Epithelial cell of esophagus (primary cell): ENCODE measurements around a stretch of chr9.

DNA sequence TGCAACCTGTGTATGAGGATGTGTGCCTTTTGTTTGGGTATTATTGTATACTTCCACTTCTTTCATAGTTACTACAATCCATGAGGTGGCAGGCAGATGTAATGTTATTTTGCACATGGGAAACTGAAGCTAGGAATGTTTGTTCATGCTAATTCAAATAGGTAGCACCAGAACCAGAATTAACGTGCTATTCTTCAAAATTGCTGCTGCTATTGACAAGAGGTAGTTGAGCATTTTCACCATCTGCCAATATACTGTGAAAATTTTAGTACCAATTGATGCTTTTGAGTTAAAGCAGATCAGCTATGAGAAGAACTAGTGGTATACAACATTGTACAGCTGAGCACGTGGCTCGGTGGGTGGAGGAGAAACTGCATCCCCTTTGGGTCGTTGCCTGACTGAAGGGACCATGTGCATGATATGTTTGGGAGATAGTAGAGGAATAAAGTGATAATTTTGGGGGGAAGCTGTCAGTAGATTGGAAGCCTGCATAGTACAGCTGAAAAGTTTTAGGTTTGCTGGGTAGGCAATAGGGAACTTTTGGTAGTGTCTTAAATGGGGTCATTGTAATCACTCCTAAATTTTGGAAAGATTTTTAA lies 4.2 kb downstream of the SECISBP2 start:
- RRBS = no CpG with 5 or more reads among the region's 4 CpGs

- RRBS = no CpG with 5 or more reads among the region's 17 CpGs
These were observed 87.6 kb downstream of the SECISBP2 start for GRCh38 chr9:89405793-89406367.

- RRBS = no CpG with 5 or more reads among the region's 13 CpGs
These were observed 71.3 kb downstream of the SEMA4D start for GRCh38 chr9:89426454-89427096.

- RRBS = 34% methylated on average over 4 of the region's 12 CpGs
These were observed 70.6 kb downstream of the GADD45G start for GRCh38 chr9:89675389-89675926.

DNA sequence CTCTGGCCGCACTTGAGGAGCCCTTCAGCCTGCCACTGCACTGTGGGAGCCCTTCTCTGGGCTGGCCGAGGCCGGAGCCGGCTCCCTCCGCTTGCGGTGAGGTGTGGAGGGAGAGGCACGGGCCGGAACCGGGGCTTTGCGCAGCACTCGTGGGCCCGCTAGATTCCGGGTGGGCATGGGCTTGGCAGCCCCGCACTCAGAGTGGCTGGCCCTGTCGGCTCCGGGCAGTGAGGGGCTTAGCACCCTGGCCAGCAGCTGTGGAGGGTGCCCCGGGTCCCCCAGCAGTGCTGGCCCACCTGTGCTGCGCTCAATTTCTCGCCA lies 76.1 kb downstream of the GADD45G start:
- RRBS = 88% methylated on average over 3 of the region's 19 CpGs

DNA sequence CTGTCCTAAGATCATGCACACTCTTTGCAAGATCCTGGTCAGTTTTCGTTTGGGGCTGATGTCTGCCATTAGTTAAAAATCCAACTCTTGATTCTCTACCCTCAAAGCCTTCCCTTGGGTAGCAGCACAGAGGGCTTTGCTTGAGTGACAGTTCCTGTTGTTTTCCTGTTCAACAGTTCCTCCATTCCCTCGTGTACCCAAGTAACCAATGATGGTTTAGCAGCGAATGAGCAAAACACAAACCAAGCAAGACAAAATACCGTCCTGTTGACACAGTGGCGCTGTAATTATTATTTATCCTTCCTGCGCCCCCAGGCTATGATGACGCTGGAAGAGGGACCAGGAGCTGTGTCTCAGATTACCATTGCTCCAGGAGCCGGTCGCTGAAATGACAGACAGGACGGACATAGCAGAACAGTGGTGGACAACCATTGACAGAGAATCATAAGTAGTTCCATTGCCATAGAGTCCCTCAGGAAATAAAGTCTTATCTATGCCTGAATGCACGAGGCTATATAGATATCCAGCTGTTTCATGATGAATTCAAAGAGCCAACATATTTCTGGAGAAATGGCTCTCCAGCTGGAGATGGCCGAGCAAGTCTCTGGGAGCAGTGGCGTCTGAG lies 154.8 kb downstream of the GADD45G start:
- RRBS = no CpG with 5 or more reads among the region's 13 CpGs

DNA sequence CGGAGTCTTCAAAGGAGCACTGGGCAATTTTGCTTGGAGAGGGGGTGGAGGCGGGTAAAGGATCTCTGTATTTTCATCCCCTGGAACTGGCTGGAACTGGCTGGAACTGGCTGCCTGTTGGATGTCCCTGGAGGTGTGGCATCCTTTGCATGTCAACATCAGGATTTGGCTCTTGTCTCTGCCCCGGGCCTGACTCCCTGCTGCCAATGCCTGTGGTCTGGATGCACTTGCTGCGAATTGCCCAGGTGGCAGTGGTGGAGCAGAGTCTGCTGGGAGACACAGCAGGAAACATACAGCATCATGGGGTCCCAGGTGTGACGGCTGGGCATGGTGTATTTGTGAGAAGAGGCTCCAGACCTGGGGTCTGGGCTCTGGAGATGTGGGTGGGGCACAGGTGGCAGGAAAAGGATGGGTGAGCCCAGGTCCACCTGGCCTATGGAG lies 391.4 kb downstream of the GADD45G start:
- RRBS = no CpG with 5 or more reads among the region's 5 CpGs

DNA sequence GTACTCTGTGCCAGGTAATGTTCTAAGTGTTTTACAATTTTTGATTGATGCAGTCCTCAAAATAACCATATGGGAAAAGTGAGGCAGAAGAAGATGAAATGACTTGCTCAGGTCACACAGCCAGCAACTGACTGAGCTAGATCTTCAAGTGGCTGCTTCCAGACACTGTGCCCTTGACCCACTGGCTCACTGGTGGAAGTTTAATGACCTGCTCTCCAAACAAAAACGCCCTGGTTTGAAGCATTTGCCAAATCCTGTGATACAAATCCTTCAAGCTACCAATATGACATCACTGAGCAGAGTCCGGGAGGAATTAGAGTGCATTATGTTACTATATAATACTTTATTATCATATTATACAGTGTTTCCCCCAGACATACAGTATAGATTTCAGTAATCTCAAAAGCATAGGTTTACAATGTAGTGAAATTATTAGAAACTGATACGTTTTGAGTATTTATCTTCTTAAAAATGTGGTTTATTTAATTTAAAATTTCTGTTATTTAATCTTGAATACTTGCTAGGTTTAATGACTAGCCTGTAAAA lies 459.5 kb downstream of the GADD45G start:
- RRBS = no CpG with 5 or more reads among the region's 3 CpGs

DNA sequence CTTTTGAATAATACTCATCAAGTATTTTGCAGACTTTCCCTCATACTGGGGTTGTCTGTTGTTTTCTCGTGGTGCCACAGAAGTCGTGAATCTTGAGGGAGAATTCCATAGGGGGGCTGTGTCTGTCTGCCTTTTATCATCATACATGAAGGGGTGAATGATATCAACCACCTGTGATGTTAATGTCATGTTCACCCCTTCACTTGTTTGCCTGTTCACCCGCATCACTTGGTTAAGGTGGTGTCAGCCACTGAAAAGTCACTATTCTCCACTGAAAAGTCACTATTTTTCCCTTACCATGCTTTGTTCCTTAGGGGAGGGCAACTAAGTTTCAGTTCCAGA lies 484.3 kb downstream of the GADD45G start:
- RRBS = no CpG with 5 or more reads among the region's 3 CpGs

DNA sequence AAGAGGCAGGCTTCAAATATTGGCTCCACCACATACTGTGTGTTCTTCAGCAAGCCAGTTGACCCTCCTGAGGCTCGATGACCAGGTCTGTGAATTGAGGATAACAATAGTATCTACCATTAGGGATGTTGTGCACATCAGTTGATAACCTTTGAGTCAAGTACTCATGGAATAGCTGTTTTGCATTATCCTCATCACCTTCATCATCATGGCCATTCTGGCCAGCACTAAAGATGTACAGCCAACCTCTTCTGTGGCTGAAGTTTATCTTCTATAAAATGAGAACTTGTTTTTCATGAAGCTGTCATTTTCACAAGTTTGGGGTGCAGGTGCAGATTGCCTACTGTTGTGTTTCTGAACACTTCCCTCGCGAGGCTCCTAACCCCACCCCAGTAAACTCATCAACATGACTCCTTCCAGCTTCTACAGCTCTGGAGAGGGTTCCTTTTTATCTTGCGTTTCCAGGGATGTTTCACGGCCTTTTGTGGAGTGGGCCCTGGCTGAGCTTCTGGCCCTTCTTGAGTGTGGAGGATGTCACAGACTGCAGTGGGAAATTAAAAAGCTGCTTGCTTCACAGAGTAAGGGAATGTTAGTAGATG lies 24.7 kb downstream of the SYK start:
- RRBS = no CpG with 5 or more reads among the region's 5 CpGs

DNA sequence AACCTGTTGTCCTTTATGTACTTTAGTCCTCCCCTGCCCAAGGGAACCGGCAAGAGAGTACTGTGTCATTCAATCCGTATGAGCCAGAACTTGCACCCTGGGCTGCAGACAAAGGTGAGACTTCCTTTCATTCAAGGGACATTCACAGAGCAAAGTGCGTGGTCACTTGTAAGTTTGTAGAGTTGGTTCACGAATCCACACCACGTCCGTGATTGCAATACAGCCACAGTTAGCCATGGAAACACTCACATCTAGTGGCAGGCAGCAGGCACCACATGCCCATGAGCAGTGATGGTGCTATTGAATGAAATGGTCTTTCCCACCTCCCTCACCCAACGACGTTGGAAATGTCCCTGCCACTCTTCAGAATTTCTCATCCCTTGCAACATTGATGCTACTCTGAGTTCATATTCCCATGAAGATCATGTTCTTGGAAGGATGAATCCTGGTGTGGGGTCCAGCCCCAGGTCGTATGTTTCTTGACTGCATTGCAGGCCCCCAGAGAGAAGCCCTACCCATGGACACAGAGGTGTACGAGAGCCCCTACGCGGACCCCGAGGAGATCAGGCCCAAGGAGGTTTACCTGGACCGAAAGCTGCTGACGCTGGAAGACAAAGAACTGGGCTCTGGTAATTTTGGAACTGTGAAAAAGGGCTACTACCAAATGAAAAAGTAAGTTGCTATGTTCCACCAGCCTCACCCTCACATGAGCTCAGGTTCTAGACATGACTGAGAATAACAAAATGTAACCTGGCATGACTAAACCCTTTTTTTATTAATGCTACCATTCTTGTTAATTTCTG lies 72.8 kb downstream of the SYK start:
- RRBS = no CpG with 5 or more reads among the region's 15 CpGs

GRCh38 chr9:90878580-90879102 lies 77.0 kb downstream of the SYK start:
- RRBS = no CpG with 5 or more reads among the region's 6 CpGs

DNA sequence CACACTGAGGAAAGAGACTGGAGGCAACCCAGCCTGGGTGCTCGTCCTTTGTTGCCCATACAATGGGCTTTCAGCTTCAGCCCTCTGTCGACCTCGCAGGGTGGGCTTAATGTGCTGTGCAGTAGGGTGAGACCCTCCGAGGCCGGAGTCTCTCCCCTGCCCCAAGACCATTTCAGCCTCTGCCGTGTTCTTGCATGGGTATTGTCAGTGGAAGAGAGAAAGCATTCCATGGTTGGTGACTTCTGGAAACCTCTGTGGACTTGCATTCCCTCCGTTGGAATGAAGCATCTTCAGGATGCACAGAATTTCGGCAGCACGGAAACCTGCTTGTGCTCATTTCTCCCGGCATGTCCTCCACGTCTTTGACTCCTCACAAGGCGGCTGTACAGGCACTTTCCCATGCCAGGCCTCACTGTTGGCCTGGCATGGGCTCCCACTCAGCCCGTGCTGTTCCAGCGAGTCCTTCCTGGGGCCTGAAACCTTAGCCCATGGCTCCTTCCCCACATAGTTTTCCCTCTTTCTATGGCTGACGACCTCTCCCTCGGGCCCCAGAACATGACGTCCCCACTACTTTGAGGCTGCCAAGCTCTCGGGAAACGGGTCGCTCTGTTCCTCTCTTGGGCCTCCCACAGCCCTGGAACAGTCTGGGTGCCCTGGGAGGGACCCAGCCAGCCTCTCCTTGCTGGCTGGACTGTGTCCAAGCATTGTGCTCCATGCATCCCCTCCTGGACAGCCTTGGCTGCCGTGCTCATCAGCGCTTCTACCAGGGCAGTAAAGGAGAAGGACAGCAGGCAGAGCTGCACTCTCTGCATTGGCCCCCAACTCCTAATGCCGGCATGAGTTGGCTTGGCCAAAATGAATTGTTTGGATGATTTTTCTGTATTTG lies 118.1 kb downstream of the SYK start:
- RRBS = no CpG with 5 or more reads among the region's 23 CpGs

GRCh38 chr9:90999752-91000594 lies 198.4 kb downstream of the SYK start:
- RRBS = no CpG with 5 or more reads among the region's 15 CpGs

DNA sequence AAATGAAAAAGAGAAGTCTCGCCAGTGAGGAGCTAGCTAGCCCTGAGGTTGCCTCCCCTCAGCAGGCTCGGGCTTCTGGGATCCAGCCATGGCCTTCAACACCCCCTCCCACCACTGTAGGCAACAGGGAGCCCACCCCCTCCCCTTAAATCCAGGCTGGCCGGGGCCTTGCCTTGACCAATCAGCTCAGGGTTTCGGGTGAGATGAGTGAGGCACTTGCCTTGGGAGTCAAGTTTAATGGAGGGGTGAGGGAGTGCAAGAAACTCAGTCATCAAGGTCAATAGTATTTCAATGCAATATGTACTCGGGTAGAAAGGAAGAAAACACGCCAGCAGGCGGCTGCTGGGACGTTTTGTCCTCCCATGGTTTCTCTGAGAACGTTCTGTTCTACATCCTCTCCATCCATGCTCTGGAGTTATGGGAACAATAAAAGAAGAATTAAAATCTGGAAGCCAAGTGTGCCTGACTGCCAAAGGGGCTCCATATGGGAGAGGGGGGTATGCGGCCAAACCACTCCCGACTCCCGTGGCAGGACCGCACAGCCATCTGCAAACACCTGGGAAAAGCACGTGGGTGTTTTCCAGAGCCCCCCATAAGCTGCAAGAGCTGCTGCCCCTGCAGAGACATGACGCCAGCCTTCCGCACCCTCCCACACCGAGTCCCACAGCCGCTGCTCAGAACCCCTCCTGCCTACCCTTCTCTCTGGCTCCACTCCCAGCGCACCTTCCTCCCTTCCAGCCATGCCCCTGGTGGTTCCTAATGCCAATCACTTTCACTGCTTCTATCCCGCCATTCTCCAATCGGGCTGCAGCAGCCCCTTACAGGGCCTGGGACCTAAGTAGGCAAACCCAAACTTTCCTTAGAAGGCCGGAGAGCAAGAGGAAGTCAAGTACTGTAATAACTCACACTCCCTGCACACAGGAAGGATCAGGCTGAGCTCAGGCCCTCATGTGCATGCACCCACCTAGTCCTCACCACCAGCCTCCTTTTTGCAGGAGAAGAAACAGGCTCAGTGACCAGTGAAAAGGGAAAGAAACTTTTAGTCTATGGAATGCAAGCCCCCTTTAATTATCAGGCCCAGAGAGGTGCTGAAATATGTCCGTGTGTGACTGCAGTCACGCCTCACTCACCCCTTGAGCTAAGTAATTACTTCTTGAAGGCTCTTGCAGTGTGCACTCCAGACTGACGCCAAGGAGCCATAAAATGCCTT lies 241.6 kb downstream of the SYK start:
- RRBS = no CpG with 5 or more reads among the region's 25 CpGs

DNA sequence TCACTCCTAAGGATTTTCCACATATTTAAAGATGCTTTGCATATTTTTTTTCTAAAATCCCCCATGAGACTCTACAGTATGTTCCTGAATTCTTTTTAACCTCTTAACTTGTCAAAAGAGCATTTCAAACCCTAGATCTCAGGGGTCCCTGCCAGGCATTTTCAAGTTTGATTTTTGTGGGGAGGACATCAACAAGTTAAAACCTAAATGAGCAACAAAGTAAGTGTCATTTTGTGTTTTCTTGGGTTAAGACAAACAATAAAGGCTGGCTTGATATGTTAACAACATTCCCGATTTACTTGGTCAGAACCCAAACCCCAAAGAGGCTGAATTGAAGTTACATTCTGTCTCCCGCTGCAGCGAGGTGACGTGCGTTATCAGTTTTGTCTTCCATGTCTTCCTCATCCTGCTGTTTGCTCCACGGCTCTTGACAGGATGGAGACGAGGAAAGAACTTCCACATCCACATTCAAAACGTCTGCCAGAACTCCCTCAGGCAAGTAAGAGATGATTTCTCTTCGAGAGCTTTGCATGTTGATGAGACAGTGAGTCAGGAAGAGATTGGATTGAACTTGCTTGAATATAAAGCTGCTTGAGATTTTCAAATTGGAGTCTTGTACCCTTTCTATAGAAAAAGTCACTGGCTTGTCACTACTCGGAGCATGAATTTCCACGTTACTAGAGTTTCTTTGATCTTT lies 242.7 kb downstream of the AUH start:
- RRBS = no CpG with 5 or more reads among the region's 11 CpGs

DNA sequence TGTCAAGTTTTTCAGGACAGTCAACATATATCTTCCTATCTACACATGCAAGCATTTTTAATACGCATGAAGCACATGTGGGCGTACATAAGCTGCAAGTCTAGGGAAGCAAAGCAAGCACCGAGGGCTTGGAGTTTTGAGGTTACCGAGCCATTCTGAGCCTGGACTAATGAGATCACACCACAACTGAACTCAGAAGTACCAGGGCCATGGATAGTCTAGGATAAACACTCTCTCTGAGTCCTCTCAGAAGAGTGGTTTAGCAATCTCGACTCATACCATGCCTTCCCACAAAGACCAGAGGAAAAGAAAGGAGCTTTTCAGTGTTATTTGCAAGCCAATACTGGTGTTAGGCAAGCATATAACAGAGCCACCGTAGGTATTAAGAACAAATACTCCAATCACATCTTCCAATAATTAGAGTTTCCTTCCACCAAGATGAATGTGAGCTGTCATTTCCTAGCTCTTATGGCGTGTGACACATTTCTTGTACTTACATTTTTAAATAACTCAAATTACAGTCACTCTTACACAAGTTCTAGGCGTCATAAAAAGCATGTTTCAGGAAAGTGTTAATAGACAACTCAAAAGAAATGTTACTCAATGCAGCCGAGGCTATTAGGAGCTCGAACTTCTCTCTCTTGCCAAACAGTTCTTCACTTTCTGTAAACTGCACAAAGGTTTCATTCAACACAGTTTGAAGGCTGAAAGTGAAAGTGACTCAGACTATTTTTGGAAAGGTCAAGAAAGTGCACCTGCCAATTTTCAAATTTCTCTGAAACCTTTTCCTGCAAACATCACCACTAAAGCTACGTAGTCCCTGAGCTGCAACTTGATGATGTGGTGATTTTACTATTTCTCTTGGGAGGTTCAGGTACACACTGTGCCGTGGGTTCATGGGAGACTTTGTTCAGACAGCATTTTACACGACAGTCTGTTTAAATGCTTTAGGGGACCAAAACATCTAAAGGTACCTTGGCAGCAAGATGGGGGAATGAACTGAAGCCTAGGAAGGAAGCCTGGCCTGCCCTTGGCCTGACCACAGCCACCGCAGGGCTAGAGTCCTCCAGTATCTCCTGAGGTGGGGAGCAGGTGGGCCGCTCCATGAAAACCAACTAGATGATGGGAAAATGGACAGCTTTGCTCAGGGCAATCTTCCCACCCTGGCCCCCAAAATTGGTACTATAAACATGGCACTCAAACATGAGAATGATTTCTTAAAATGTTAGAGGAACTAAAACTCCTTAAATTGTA lies 153.8 kb downstream of the AUH start:
- RRBS = no CpG with 5 or more reads among the region's 15 CpGs

- RRBS = no CpG with 5 or more reads among the region's 5 CpGs
These were observed 152.9 kb downstream of the AUH start for GRCh38 chr9:91208786-91209336.